Hepatocyte (in vitro differentiated cells and primary cell): ENCODE measurements around the genes AKNAD1 and GSTM5.

DNA sequence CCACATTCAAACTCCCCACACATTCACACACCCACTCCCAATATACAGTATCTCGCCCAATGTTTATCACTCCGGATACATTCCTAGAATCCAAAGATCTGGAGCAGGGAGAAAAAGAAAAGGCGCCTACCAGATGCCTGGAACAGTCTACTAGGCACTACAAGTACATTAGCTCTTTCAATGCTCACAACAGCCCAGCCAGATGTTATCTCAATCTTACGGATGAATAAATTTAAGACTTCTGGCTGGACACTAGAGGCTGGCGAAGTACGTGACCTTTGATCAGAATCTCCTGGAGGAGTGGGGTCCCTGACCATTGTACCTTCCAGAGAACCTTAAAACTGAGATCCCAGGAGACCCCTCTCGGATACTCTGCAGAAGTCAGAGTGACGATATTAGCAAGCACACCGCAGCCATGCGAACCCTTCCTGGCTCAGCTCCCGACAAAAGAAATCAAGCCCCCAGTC lies 460 bp upstream of the PRPF38B start:
- RAMPAGE, long total RNA, result no peak
- RRBS, result no CpG with 5 or more reads among the region's 11 CpGs

DNA sequence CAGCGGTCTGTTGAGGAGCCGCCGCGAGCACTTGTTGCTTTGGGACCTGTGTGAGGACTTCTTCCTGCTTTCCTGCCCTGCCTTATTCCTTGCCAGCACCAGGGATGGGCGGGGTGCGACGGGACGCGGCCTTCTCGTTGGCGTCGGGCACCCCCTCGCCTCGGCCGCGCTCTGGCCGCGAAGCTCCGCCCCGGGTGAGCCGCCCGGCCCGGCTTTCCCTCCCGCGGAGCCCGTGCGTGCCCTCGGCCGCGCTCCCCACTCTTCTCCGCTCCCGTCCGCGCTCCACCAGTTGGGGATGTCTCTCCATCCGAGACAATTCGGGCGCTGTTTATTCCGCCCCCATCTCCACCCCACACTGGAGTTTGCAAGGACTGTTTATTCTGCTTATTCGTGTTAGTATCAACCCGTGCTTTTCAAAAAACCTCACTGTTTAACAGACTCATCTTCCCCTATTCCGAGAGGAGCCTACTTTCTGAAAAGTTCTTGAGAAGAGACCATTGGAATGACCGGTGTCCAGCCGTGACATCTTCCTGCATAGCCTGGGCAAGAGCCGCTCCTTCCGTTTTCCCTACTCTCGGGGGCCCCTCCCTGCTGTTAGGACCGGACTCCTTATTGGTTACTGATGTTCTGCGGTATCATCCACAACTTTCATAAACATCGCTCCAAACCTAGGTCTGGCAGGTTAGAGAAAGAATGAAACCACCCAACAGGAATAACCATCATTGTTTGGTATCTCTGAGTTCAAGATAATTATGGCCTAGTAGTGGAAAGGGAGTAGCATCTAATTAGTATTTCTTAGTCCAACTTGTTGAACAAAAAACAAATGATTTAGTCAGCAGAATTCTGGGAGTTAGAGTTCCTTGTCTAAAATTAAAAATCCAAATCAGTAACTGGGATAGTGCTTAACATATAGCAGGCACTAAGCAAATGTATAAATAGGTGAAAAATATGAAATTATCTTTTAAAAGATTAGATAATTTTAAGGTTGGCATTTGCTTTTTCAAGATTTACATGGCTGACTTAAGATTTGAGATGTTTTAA lies 711 bp downstream of the STXBP3 start:
- RAMPAGE, long total RNA, result no peak
- RRBS, result 2% methylated on average over 4 of the region's 49 CpGs

DNA sequence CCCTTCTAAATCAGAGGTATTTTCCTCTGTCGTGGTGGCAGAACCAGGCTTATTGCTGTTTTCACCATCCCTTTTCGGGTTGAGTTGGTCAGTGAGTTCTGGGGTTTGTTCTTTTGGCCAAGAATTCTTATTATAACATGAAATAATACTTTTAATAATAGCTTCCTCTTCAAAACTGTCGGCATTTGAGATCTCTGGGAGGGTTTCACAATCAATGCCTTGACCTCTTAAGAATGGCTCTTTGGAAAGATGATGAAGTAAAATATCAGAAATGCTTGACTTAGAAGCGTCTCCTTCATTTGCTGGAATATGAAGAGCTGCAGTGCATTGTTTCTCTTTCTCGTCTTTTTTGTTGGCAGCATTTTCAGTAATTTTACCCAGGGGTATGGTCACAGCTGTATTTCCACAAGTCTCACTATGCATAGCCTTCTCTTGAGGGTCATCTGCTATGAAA lies 4.8 kb downstream of the AKNAD1 start:
- RAMPAGE, long total RNA, result no peak
- RRBS, result no CpG with 5 or more reads among the region's 5 CpGs

- RAMPAGE, long total RNA, result no peak
- RRBS, result no CpG with 5 or more reads among the region's 4 CpGs
These were observed 4.4 kb downstream of the AKNAD1 start for GRCh38 chr1:108852541-108852924.

DNA sequence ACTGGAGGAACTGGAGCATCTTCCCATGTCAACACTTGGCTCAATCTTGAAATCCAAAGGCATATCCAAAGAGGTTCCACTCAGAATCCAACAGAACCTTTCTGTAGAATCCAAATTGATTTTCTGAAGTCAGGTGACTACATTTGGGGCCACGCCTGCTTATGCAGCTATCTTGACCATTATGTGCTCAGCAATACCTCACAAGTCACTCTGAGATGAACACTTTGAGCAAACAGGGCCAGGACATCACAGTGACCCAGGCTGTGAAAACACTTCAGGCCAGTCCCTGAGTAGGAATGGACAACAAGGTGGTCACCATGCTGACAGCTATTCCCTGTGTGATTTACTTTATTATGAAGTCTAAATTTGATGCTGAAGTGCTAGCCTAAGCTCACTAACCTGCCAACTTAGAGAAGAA lies at the start of gene AKNAD1:
AKNAD1 (minus strand) TSS at position 135 of the 418 bp plus-strand sequence.
- RAMPAGE, long total RNA, result no peak
- RRBS, result no CpG with 5 or more reads among the region's 1 CpG

DNA sequence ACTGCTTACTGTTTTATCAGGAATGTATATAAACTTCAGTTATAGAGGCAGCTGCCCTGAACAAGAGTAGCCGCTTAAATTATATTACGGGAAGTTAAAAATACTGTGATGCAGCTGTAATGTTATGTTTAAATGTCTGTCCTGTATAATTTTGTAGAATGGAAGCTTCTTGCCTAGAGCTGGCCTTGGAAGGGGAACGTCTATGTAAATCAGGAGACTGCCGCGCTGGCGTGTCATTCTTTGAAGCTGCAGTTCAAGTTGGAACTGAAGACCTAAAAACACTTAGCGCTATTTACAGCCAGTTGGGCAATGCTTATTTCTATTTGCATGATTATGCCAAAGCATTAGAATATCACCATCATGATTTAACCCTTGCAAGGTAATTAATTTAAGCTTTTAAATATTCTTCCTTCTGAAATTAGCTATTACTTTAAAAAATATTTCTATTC lies 19.9 kb downstream of the GPSM2 start:
- RAMPAGE, long total RNA, result no peak
- RRBS, result no CpG with 5 or more reads among the region's 7 CpGs

DNA sequence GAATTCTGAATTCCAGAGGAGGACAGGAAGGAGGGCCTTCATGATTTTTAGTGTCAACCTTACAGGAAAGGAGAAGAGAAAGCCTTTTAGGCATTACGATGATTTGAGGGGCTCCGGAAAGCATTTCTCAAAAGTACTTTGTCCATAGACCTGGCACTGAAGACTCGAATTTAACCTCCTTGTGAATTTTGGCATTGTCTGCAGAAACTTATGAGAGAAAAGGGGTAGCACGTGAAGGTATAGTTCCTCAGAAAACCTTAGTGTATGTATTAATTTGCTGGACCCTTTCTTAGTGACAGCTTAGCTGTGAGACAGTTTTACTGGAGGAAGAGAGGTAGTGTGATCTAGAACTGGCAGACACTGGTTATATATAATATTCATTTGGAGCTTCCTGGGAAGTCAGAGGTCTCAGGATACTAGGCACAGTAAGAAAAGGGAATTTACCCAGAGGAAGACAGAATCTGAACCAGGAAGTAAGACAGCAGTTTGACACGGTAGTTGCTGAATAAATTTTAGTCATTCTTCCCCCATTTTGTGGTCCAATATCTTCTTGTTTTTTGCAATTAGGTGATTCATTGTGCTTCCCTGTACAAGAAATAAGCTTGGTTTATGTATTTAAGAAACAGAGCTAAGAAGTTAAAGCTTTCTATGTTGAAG lies 1.1 kb downstream of the TMEM167B start:
- RAMPAGE, long total RNA, result no peak
- RRBS, result no CpG with 5 or more reads among the region's 5 CpGs

- RAMPAGE, long total RNA, result no peak
- RRBS, result no CpG with 5 or more reads among the region's 11 CpGs
These were observed 35.2 kb downstream of the ELAPOR1 start for GRCh38 chr1:109148908-109149781.

DNA sequence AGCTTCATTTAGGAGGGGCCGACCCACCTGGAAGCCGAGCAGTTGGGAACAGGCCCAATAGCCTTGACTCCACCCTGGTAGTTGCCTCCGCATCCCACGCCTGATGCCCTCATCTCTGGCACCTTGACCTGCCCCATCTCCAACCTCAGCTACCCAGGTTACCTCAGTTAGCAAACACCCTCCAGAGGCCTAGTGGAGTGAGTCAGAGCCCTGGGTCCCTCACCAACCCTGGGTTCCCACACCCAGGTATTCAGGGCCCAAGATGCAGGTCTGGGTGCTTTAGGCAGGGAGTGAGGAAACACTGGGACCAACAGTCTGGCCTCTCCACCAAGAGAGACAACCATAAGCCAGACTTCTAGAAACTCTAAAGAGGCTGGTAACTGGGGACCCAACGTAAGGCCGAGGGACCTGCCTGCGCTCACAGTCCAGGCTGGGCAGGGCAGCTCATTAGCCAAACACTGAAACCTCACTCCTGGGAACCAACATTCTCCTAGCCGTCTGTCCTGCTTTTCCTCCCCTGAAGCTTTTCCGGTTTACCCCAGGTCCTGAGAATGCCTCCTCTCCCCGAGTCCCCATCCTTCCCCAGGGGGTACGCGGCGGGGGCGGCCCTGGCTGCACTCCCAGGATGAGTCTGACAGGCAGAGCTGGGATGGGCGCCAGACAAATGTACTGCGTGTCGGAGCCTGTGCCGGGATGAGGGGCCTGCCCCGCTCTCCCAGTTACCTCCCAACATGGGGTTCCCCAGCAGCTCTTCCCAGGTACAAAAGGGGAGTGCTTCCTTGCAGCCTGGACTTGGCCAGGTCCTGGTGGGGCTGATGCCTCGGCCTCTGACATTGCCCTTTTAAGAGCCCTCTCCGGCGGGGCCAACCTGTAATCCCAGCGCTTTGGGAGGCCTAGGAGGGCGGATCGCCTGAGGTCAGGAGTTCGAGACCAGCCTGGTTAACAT lies 8.9 kb upstream of the CELSR2 start:
- RAMPAGE, long total RNA, result no peak
- RRBS, result no CpG with 5 or more reads among the region's 26 CpGs

DNA sequence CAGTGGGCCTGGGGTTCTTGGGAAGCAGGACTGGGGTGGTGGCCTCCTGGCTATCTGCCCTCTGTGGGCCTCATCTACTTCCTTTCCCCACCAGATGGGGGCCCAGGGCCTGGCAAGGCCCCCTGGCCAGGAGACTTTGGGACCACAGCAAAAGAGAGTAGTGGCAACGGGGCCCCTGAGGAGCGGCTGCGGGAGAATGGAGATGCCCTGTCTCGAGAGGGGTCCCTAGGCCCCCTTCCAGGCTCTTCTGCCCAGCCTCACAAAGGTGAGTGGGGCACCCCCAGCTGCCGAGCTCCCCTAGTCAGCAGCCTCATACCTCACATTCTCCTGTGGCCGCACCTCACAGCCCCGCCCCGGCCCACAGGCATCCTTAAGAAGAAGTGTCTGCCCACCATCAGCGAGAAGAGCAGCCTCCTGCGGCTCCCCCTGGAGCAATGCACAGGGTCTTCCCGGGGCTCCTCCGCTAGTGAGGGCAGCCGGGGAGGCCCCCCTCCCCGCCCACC lies 9.8 kb downstream of the PSRC1 start:
- RAMPAGE, long total RNA, result no peak
- RRBS, result 87% methylated on average over 3 of the region's 14 CpGs

DNA sequence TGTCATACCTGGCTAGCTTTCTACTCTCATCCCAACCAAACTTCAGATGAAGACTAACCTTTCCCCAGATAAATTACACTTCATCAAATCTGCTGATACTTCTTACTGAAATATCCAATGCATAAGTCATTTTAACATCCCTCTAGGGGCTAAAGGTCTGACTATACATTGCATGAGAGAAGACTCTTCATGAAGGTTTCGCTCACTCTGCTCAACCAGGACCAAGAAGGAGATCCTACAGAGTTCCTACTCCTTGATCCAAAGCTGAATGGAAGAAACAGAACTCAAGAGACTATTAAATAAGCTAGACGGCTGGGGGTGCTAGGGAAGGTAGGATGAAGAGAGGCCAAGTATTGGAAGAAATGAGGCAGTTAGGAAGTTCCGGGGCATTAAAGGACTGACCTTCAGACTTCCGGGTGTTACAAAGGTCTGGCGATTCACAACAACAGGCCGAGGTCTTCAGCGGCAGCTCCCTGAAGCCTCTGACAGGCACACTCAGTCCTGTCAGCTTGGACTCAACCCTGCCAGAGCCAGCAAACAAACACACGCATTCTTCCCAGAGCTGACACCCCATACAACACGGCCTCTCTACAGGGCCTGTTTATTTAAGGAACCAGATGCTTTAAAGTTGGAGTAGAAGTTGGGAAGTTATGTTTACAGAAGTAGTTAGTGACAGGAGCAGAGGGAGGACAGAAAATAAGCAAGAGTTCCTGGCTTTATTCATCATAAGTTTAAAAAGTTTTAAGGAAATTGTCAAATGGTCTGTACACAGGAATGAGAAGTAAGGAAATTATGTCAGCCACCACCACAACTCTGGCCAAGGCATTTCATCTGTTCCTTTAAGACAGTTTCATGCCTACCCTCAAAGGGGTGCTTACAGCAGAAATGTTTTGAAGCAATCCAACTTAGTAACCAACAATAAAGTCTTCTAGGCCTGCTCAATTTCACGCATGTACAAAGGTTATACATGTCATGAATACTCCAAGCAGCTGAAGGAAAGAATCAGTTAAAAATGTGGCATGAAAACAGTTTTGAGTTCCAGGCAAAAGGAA lies 4.8 kb downstream of the SORT1 start:
- RAMPAGE, long total RNA, result no peak
- RRBS, result no CpG with 5 or more reads among the region's 10 CpGs

- RAMPAGE, long total RNA, result no peak
- RRBS, result no CpG with 5 or more reads among the region's 5 CpGs
These were observed 12.4 kb downstream of the PSMA5 start for GRCh38 chr1:109413834-109414360.

DNA sequence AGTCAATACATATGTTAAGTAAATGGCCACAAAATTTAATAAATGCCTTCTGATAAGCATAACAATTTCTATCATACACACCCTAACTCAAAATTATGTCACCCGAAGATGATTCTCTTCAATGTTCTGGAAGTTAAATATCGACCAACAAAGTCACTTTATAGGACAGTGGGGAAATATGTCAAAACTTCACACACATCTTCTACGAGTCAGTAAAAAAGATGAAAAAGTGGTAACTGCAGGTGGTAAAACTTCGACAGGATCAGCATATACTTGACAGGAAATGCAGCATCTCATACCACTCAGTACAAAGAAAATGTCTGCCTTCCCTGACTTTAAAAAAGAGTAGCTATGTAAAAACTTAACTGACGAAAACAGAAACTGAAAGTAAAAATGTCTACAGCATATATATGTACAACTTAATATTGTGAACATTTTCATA lies 982 bp downstream of the PSMA5 start:
- RAMPAGE, long total RNA, result no peak
- RRBS, result no CpG with 5 or more reads among the region's 5 CpGs

GRCh38 chr1:109484402-109485618 lies 1.1 kb downstream of the ATXN7L2 start:
- RAMPAGE, long total RNA, result no peak
- RRBS, result no CpG with 5 or more reads among the region's 26 CpGs

- RAMPAGE, long total RNA, result no peak
- RRBS, result no CpG with 5 or more reads among the region's 16 CpGs
These were observed 4.3 kb downstream of the CYB561D1 start for GRCh38 chr1:109497854-109498852.

DNA sequence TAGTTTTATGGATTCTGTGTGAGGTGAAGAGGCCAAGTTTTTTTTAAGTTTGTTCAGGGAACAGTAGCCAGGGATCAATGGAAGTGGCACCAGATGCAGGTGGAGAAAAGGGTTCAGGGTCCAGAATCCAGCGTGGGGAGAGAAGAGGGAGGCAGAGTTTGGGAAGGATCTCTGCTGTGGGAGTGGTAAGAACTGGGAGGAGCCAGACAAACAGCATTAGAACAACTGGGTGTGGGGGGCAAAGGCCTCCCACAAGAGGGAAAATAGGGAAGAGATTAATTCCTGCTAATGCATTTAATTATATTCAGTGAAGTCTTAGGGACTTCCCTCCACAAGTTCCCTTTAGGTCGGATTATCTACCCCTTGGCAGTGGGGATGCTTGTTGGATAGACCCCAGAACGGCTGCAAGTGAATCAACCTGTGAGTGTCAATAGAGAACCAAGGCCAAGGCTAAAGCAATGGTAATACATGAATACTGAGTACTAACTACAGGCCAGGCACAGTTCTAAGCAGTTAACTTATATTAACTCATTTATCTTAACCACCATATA lies 602 bp downstream of the GNAT2 start:
- RAMPAGE, long total RNA, result no peak
- RRBS, result no CpG with 5 or more reads among the region's 3 CpGs

DNA sequence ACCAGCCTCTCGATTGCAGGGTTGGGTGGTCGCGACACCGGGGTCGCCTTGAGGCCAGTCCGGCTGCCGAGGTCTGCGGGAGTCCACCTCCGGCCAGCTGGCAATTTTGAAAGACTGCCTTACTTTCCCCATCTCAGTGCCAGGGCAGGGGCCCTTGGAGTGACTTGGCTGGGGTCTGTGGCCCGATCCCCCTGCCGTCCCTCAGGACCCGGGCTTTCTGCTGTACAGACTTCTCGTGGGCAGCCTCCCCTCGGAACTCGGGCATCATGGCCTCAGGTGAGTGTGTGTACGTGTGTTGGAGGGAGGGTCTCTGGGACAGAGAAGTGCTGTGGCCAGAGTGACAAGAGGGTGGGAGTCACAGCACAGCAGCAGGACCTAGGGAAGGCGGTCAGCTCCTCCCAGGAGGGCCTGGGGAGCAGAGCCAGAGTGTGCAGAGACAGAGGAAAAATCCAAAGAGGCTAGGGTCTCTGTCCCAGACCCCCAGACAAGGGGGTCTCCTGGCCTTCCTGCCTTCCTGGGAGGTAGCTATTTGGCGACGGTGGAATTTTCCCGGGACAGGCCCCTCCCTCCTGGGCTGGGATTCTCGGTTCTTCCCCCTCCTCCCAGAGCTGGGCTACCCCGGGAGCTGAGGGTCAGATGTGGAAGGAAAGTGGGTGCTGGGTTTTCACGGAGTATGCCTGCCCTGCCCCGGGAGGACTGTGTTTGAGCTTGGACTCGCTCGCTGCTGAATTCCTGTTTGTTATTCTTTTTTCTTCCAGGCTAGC lies 548 bp downstream of the AMPD2 start:
- RAMPAGE, long total RNA, result no peak
- RRBS, result 2% methylated on average over 7 of the region's 26 CpGs

DNA sequence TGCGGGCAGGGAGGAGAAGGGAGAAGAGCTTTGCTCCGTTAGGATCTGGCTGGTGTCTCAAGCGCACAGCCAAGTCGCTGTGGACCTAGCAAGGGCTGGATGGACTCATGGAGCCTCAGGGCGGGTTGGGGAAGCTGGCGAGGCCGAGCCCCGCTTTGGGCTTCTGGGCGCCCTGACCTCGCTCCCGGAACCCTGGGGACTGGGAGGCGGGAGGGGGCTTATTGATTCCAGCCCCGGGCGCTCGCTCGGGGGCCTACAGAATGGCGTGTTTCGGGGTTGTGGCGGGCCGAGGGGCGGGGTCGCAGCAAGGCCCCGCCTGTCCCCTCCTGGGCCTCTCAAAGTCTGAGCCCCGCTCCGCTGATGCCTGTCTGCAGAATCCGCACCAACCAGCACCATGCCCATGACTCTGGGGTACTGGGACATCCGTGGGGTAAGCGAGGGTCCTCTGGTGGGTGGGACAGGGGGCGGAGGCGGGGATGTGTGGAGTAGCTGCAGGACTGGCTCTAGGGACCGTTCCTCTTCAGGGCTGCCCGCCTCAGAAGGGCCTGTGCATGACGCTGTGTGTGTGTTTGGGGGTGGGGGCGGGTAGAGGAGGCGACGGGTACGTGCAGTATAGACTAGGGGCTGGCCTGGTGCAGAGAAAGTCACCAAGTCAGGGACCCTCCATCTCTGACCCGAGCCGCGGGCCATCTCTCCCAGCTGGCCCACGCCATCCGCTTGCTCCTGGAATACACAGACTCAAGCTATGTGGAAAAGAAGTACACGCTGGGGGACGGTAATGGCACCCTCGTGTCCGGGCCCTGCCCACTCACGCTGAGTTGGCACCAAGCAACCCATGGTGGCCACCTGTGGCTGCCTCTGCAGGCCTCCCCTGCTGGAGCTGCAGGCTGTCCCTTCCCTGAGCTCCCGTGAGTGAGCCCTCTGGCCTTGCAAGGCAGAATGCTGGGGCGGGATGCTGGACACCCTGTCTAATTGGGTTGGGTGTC lies at the start of gene GSTM5:
GSTM5 (plus strand) TSS at position 333 of the 986 bp plus-strand sequence.
- RAMPAGE, long total RNA, result no peak
- RRBS, result 33% methylated on average over 3 of the region's 49 CpGs

- RAMPAGE, long total RNA, result no peak
- RRBS, result no CpG with 5 or more reads among the region's 6 CpGs
These were observed 1.1 kb upstream of the EPS8L3 start for GRCh38 chr1:109764812-109765317.

DNA sequence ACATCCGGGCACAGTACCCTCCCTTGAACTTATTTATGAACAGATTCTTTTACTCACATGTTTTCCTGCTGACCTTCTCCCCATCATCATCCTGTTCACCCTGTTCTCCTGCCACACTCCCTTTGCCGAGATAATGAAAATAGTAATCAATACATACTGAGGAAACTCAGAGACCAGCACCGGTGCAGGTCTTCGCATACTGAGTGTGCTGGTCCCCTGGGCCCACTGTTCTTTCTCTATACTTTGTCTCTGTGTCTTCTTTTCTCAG lies 3.5 kb upstream of the EPS8L3 start:
- RAMPAGE, long total RNA, result no peak
- RRBS, result no CpG with 5 or more reads among the region's 4 CpGs